H4 (cell line): Measurements from ENCODE around the gene GBE1.

- RAMPAGE, long total RNA, result no peak
Observed at GRCh38 chr3:72979478-72980137, 17.0 kb upstream of the PPP4R2 start.

GRCh38 chr3:73500838-73501916, 123.6 kb downstream of the PDZRN3 start:
- RAMPAGE, long total RNA, result no peak

GRCh38 chr3:73623111-73623722, 1.5 kb downstream of the PDZRN3 start:
- RAMPAGE, long total RNA, result no peak

GRCh38 chr3:73658719-73659466, 34.2 kb upstream of the PDZRN3 start:
- RAMPAGE, long total RNA, result no peak

GRCh38 chr3:73805340-73805880, 180.7 kb upstream of the PDZRN3 start:
- RAMPAGE, long total RNA, result no peak

DNA sequence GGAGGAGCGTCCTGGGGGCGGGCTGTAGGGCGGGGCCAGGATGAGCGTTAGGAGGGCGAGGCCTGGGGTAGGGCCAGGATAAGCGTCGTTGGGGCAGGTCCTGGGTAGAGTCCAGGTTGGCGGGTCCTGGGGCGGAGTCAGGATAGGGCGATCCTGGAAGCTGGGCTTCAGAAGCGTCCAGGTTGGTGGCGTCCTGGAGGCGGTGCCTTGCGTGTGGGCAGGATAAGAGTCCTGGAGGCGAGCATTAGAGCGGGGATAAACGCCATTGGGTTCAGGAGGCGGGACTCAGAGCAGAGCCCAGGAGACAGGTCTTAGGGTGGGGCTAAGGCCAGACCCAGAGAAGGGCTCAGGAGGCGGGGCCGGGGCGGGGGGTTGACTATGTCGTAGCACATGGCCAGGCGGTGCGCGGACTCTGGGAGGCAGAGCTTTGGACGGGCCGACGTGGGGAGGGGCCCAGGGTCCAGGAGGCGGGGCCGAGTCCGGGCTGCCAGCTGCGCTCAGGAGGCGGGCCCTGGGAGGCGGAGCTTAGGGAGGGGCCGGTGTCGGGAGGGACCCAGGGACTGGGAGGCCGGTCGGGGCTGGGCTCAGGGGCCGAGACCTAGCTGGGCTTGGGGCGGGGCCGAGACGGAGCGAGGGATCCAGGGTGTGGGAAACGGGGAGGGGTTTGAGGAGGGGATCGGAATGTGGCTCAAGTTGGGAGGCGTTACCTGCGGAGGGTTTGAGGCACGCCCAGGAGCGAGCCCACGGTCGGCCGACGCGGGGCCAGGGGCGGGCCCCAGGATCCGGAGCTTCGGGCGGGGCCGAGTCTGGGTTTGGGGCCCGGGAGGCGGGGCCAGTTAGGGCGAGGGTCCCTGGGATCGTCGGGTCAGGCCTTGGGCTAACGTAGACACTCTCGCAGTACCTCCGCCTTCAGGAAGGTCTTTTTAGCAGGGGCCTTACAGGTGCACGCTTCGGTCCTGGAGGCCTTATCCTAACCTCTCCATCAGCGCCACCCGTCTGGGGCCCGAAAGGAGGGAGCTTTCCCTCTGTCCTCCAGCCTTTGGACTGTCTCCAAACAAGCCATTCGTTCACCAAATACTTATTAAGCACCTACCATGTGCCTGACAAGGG, 228.5 kb upstream of the FRG2C start:
- RAMPAGE, long total RNA, result no peak

DNA sequence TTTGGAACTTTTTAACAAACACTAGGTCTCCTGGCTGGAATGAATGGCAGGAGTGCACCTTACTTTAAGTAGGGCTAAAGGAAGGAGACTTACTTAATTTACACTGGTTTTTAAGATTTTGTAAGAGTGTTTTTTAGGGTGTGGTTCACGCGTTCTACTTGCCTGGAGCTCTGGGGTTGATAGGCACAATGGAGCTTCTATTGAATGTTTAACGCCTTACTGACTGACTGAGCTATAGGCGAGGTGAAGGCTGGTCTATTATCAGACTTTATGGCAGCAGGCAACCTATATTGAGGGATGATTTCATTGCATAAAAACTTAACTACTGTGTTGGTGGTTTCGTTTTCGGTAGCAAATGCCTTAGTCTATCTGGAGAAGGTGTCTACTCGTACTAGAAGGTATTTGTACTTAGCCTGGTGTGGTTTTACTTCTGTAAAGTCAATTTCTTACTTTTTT, 162.1 kb upstream of the FRG2C start:
- RAMPAGE, long total RNA, result no peak

- RAMPAGE, long total RNA, result no peak
Observed at GRCh38 chr3:77577301-77577662, 537.4 kb downstream of the ROBO2 start.

- RAMPAGE, long total RNA, result no peak
Observed at GRCh38 chr3:80993415-80994033, 767.9 kb downstream of the GBE1 start.

DNA sequence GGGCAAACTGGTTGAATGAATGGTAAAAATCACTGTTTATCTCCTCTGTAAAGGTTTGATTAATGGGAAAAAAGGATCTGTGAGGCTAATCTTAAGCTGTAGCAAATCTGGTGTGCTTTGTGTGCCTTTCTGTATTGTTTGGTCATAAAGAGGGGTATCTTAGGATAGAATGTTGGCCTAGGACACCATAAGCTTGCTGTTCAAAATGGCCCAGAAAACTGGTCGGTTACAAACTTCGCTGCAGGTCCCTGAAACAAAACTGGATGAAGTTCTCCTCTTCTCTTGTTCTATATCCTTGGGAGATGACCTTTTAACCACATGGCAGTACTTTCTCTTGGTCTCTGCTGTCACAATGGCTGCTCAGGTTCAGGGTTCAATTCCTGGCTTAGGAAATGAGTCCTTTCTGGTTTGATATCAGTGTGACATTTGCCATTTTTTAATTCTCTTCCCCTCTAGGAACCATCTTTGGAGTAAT, 213.7 kb downstream of the GBE1 start:
- RAMPAGE, long total RNA, result no peak

DNA sequence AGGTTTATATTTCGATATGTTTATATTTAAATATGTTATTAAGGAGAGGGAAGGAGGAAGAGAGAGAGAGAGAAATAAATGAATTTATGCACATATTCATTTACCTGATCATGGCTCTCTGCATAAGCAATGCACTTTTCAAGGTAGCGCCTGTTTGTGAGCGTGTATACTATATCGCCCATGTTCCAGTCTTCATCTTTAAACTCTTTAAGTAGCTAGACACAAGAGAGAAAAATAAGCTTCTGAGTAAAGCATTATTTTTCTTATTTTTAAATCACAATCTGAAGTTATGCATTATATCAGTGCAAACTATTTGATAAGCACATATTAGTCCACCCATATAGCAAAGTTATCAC, 180.4 kb downstream of the GBE1 start:
- RAMPAGE, long total RNA, result no peak

DNA sequence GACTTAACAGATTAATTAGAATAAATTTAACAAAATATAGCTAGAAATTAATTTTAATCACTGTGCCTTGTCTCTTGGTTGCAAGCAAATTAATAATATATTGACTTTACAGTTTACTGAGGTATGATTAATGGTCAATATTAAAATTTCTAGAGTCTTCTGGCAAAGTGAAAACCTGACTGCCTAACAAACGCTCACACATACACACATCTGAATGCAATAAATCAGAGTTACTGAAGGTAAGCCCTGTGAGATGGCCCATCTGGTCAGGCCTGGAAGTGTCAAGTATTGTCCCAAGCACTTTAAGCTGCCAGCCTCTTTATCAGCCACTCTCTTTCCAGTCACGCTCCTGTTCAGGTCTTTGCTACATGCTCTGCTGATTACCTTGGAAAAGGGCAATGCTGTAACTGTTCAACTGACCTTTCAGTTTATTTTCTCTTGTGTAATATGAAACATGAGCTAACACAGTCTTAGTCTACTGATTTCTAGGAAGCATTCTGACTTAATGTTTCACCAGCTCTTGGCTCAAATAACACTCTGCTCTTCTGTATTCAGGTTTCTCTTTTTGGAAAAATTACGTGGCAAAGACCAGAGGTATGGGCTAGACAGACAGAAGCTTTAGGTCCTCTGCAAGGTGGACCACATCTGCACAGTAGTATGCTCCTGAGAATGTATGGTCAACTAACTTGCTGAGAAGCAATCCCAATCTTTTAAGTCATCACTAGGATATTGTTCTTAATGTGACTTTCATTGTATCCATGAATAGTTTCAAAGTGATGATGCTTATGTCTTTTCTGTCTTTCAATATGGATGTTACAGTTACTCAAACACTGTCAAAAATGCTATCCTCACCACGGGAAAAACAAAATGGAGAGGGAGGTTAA, 44.5 kb downstream of the GBE1 start:
- RAMPAGE, long total RNA, result no peak

- RAMPAGE, long total RNA, result no peak
Observed at GRCh38 chr3:81731679-81732222, 29.7 kb downstream of the GBE1 start.

GRCh38 chr3:81742936-81743329, 18.5 kb downstream of the GBE1 start:
- RAMPAGE, long total RNA, result no peak

GRCh38 chr3:81760800-81762006, at the start of gene GBE1:
Gene GBE1 (minus strand): TSS chr3:81761645.
- RAMPAGE, long total RNA, result start-site peak on the minus strand at chr3:81761644-81761649, 57 reads

- RAMPAGE, long total RNA, result no peak
Observed at GRCh38 chr3:81764499-81764982, 3.1 kb upstream of the GBE1 start.

GRCh38 chr3:83934482-83935037, 1024.2 kb upstream of the CADM2 start:
- RAMPAGE, long total RNA, result no peak

DNA sequence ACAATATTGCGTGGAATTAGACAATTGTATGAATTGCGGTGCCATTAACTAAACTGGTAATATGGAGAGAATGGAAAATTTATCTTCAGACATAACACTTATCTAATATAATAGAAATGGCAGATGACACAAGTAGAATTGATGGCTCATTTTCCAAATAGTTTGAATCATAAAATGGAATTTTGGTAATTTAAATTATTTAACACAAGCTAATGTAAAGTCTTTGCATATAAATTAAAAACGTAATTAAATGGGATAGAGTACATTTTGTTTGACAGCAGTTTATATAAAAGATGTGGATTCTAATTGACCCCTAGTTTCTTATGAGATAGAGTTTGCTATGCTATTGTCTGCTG, 716.1 kb upstream of the CADM2 start:
- RAMPAGE, long total RNA, result no peak

DNA sequence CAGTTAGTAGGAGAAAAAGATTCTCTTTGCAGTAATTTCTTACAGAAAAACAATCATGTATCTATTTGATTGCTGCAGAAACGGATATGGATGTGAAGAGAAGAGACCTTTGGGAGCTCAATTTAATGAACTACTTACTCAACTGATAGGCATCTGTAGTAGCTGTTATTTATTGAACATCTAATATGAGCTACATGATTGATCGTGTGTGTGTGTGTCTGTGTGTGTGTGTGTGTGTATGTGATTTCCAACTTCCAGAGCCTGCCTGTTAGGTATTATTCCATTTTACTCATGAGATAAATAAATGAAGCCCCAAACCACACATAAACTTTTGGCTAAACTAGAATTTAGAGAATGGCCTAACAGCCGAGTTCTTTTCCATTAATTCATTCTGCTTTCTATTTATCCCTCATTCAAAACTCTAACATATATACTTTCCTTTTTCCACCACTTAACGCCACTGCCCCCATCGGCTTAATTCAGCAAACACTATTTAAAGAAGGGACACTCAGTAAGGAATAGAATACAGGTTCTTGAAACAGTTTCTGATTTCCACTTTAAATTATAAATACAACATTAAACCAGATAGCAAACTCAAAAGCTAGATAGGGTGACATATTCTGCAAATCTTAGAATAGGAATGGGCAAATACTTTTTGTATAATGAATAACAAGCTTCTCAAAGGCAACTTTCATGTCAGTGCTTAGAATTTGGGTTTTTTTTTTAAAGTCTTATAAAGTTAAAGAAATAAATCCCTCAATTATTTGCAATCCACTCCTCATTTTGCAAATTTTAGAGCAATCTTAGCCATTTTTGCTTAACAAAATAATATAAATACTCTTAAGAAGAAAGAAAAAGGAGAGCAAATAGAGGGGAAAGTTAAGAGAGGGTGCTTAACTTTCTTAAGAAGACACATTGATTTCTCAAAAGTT, 47.9 kb downstream of the VGLL3 start:
- RAMPAGE, long total RNA, result no peak

DNA sequence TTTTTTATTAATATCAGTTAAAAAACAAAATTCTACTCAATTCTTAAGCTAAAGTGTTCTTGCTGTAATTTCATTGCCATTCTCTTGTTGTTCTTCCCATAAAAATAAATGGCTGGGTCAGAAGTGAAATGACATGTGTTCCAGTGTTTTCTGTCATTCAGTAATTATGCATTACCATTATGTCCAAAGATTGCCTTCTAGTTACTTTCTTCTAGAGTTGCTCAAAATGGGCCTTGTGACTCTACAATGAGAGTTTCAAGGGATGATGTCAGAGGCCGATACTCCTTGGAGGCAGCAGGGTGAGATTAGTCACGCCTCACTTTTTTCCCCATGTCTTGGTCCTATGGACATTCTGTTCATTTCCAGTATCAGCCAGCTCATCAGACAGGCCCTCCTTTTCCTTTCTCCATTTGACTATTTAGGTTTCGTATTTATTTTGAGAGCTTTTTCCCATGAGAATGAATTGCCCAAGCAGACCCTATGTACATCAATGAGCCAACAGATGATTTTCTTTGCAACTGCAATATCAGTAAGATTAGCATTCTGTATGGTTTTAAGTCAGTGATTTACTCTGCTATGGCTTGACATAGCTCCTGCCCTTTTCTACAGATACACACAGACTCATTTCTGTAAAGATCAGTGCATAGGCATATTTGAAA, 17.5 kb downstream of the VGLL3 start:
- RAMPAGE, long total RNA, result no peak